ENCODE data around the genes APBB3, CD14 and HARS2.

DNA sequence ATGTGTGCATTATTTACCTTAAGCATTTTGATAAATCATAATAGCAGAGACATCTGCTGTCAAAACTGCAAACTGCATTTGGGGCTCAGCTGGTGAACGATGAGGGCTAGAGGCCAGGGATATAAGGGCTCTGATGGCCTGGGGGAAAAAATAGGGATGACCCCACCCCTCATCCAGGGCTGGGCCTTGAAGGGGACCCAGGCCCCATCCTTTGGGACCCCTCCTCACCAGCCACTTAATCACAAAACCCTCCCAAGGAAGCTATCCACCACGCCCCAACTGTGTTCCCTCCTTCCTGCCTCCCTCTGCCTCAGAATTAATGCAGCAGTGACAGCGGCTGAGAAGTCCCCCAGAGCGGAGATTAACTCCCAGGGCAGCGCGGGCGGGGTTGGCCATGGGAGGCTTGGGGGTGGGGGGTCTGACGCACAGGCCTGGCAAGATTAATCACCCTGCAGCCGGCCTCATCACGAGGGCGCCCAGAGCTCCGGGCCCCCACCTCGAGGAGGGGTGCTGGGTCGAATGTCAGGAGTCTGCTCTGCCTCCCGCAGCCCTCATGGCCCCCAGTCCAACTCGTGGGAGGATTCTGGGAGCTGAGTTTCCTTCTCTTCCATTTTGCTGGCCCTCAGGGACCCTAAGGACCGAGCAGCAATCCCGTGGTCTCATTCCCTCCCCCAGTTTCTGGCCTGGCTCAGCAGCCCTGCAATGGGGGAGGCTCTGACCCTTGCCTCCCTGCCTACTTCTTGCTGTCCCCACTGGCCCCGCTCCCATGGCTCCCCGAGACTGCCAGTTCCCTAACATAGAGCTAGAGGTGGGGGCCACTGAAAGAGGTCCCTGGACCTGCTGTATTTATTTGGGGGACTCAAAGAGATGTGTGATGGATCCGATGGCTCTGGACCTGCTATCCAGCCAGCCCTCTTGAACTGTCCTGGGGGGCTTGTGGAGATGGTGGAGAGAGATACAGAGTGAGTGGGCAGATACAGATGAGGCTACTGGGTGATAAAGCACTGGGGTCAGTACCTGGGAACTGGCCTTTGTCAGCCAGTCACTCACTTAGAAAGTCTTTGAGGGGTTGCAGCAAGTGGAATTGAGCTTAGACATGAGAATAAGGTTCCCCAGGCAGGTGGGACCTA is 42.4 kb downstream of the CXXC5 start:
- PRO-cap = no peak

- PRO-cap = no peak
Observed at GRCh38 chr5:139707537-139707943, 59.4 kb downstream of the CXXC5 start.

DNA sequence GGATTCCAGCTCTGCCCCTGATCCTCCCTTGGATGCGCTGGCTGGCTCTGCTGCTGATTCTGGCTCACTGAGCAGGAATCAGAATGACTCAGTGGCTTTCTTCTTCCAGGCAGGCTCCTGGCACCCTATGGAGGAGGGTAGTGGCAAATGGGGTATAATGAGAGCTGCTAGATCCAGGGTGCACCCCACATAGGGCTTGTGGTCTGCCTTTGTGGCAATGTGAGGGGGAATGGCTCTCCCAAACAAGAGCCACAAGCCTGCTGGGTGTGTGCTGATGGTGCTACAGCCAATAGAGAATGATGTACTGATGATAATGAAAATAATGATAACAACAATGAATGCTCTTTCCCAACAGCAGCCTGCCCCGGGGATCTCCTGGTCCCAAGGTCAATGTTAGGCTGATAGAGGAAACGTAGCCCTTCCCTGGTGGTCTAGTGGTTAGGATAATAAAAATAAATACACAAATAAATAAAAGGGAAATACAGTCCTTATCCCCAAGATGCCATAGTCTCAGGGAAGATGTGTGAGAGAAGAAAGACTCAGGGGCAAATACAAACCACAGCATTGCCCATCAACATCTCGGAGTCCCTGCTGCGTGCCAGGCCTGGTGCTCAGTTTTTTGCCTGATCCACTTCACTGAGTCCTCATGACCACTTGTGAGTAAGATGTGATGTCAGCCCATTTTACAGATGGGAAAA is 34.9 kb upstream of the PSD2 start:
- PRO-cap = no peak

DNA sequence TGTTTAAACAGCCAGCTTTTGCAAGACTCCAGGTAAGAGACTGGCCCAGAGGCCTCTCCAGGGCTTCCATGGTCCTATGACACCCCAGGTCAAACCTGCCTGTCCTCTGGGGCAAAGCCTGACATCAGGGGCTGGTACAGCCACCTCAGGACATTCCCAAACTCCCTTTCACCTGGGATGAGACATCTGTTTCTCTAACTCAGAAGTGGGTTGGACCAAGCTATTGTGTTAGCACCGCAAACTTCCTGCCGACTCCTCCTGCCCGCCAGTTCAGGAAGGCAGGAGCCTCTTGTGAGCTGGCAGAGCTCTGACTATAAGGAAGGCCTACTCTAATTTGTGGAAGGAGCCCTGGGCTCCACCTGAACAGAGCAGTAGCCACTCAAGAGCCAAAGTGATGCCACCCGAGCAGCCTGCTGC is 81.4 kb downstream of the PSD2 start:
- PRO-cap = no peak

- PRO-cap = no peak
Observed at GRCh38 chr5:139903864-139904853, 108.6 kb downstream of the PSD2 start.

GRCh38 chr5:140041617-140042517 is 1.2 kb downstream of the NRG2 start:
- PRO-cap = no peak

DNA sequence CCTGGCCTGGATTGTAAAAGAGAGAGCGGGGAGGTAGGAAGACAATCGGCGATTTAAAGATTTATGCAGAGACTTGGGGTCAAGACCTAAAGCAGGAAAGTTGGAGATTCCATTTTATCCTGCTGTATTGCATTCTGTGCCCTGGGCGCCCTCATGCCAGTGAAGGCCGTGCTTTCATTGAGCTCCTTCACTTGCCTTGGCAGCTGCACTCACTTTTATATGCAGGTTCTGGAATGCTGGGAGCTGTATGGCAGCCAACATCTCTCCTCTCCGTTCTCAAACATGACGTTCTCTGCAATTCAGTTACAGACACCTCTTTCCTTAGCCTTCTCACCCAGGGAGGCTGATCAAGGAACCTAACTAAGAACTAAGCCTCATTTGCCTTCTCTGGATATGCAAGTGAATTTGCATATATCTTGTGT is 29.4 kb upstream of the PURA start:
- PRO-cap = no peak

DNA sequence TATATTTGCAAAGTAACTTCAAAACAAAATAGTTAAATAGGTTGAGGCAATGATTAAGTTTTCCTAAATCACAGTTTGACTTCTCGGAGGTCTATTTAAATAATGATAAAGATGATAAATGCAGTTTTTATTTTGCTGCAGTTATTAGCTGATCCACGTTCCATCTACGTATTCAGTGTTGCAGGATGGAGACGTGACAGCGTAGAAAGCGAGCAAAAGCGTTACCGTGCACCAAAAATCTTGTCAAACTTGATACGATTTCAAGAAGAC is 7.2 kb upstream of the PURA start:
- PRO-cap = no peak

DNA sequence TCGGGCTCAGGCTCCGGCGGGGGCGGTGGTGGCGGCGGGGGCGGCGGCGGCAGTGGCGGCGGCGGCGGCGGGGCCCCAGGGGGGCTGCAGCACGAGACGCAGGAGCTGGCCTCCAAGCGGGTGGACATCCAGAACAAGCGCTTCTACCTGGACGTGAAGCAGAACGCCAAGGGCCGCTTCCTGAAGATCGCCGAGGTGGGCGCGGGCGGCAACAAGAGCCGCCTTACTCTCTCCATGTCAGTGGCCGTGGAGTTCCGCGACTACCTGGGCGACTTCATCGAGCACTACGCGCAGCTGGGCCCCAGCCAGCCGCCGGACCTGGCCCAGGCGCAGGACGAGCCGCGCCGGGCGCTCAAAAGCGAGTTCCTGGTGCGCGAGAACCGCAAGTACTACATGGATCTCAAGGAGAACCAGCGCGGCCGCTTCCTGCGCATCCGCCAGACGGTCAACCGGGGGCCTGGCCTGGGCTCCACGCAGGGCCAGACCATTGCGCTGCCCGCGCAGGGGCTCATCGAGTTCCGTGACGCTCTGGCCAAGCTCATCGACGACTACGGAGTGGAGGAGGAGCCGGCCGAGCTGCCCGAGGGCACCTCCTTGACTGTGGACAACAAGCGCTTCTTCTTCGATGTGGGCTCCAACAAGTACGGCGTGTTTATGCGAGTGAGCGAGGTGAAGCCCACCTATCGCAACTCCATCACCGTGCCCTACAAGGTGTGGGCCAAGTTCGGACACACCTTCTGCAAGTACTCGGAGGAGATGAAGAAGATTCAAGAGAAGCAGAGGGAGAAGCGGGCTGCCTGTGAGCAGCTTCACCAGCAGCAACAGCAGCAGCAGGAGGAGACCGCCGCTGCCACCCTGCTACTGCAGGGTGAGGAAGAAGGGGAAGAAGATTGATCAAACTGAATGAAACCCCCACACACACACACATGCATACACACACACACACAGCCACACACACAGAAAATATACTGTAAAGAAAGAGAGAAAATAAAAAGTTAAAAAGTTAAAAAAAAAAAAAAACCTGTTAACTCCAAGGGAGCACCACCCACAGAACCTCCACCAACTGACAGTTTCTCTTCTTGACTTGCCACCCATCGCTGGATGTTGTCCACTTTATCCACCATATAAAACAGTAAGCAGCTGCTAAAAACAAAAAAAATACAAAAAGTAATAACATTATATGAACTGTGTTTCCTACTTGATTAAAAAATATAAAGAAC is 758 bp downstream of the PURA start:
- PRO-cap = unidirectional peak, plus-strand start at position 385 of the sequence; unidirectional peak, minus-strand start at position 865 of the sequence

DNA sequence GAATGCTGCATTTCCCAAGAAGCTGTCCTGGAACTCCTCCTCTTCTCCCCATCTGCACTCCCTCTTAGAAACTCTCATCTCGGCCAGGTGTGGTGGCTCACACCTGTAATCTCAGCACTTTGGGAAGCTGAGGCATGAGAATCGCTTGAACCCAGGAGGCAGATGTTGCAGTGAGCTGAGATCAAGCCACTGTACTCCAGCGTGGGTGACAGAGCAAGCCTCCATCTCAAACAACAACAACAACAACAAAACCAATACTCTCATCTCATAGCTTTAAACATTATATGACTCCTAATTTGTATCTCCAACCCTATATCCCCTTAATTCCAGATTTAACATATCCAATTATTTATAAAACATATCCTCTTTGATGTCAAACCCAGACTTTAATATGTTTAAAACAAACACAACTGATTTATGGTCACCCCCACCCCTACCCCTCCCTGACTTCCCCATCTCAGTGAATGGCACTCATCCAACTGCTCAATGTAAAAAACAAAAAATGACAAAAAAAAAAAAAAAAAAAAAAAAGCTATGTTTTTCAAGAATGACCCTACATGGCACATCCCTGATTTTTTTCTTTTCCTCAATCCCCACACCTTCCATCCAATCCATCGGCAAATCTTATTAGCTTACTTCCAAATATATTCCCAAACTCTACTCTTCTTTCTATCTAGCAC is 46.6 kb downstream of the PFDN1 start:
- PRO-cap = no peak

DNA sequence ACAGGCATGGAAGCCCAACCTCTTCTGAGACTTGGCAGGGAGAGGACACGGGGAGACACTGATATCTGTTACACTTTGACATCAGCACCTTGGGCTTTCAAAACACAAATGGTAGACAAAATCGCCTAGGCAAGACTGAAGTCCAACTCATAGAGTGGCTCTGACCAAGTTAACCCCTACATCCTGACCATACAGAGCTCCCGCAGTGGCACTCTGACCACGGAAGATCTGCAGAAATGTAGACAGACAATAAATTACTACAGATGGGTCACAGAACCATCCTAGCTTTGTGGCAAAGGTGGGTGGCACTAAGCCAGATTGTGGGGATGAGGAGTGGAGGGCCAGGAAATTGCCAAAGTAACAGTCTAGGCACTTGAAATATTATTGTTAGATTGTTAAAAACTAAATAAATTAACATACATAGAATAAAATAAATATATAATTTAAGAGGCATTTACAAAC is 13.1 kb downstream of the HBEGF start:
- PRO-cap = no peak

DNA sequence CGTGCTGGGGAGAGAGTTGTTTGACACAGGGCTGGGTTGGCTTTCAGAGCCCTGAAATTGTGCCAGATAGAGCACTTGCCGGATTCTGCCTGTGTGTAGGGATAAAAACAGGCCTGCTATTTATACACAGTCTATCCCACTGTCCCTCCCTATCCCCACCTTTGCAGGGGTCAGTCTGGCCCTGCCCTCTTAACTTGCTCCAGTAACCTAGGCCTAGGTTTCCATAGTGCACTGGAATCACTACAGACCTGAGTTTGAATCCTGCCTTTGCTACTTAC is 1.0 kb upstream of the HBEGF start:
- PRO-cap = no peak

DNA sequence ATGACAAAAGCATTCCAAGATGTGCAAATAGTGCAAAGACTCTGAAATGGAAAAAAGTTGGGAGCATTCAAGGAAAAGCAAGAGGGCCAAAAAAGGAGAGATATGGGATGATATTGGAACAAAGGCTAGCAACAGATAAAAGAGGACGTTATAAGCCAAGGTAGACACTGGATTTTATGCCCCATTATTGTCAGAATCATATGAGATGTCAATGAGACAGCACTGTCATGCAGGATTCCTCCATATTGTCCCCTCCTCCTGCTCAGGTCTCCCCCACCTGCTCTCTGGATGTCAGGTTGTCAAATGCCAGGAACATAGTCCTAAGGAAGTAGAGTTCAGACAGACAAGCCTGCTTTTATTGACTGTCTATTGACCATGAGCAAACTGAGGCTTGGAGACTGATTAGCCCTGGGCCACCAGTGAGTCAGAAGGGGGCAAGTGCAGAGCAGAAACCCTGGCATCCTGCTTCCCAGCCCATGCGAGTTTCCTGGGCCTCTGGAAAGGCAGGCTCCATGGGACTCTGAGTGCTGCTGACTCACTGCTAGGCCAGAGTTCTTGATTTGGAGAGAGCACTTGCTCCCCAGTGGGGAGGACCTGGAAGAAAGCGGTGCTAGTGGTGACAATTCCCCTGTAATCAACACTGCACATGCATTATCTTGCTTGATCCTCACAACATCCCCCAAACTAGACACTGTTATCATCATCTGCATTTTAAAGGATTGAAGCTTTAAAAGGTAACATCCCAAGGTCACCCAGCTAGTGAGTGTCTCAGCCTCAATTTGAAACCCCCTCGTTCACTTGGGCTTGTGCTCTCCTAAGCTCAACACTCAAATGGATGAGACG is 2.8 kb upstream of the HBEGF start:
- PRO-cap = no peak

DNA sequence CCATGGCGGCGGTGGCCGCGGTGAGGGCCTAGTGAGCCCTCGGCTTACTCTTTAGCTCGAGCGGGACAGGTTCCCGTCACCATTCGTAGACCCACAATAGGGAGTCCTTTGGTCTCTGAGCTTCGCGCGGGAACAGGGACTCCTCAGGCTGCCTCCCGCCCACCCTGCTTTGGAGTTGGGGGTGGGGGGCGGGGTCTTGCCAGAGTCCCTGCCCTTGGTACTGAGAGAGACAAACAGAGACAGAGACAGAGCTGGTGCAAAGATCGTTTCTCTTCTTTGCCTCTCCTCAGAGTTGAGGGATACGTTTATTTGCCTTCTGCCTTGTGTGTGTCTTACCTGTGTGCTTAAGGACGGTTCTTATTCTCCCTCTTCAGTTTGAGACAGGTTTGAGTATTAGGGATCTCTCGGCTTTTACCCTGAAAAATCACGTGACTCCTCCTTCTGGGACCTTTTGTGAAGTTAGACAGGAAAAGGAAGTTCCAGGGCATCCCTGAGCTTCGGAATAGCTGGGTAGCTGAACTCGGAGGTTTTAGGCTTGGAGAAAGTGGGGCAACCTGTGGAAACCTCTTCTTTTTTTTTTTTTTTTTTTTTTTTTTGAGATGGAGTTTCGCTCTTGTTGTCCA is 873 bp downstream of the ANKHD1 start:
- PRO-cap = bidirectional peak, plus-strand start at position 236 of the sequence, minus-strand start at position 98 of the sequence

DNA sequence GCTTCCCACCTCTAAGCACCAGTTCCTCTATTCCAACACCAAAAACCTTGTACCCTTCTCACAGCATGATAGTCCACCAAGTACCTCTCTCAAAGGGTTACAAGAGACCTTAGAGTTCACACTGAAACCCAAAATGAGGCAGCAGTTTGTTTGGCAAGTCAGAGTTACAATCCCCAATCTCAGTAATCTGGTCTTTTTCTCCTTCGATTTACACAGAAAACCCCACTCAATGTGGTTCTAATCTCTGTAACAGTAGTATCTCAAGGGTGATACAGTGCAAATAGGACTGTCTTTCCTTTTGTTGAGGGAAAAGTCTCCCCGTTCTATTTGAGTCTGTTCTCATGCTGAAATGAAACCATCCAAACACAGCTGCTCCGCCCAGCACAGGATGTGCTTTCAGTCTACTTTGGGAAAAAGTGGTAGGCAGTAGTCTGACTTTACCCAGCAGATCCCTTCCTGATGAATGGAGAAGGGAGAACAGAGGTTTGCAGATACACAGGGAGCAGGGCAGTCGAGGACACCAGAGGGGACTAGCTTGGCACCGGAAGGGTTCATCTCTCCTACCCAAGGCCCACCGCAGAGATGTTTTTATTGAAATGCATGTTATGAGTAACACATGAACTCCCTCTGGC is 2.6 kb downstream of the EIF4EBP3 start:
- PRO-cap = no peak

DNA sequence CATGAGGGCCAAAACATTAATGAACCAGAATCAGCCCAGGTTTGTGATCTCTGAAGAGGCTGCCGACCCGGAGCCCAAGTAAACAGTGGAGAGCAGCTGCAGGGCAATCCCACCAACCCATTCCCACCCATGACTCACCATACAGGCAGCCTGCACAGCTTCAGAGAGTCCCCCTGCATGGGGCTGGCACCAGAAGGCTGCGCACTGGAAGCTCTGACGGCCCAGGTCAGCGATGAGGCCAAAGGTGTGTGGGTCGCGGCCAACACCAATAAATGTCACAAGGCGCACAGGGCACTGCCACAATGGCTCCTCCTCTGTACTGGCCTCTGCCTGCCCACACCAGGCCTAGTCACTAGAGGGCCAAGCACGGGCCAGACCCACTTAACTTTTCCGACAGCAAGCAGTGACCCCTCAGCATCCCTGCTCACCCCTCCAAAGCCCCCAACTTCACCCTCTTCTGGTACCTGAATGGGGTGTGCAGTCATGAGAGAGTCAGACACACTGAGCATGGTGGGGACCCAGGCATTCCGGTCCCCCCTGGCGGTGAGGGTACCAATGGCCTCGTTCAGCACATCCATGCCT is 3.0 kb upstream of the SRA1 start:
- PRO-cap = no peak

- PRO-cap = unidirectional peak, plus-strand start at chr5:140564828
Observed at GRCh38 chr5:140564142-140564921, at the start of gene APBB3. Gene APBB3 (minus strand): TSS chr5:140564598.

- PRO-cap = no peak
Observed at GRCh38 chr5:140633035-140633791, at the start of gene CD14. Gene CD14 (minus strand): TSS chr5:140633175.

DNA sequence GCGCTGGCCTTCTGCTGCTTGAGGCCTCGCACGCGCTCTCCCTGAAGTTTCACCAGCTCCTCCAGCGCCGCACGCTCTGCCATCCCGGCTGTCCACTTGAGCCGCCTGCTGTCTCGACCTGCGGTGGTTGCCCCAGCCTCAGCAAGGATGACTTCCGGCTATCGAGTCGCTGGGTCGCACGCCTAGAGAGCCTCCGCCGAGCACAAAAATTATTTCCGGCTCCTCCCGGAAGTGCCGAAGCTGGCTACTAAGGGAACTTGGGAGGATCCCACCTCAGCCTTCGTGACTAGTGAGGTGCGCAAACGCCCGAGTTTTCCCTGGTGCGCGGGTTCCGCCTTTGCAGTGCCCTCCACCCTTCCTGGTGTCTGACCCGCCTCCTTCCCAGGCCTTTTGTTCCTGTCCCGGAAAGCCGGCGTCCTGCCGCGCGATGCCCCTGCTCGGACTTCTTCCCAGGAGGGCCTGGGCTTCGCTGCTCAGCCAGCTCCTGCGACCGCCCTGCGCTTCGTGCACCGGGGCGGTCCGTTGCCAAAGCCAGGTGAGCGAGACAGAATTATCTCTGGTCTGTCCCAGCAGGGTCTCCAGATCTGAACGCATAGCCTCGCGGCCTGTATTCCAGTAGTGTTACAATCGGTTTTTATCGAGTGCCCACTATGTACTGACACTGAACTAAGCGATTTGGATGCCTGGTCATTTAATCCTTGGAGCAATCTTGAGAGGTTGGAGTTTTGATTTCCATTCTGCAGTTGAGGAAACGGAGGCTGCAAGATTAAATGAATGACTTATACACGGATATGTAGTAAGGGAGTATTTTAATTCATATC is at the start of gene HARS2:
HARS2 (plus strand) TSS at position 234 of the 821 bp plus-strand sequence.
- PRO-cap = bidirectional peak, plus-strand start at position 237 of the sequence, minus-strand start at position 98 of the sequence

DNA sequence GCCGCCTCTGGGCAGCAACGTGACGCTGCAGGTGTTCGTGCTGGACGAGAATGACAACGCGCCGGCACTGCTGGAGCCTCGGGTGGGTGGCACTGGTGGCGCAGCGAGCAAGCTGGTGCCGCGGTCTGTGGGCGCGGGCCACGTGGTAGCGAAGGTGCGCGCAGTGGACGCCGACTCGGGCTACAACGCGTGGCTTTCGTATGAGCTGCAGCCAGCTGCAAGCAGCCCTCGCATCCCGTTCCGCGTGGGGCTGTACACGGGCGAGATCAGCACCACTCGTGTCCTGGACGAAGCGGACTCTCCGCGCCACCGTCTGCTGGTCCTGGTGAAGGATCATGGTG is 1.9 kb downstream of the PCDHA8 start:
- PRO-cap = no peak